Right common carotid artery plus branches (tissue), 1 donor: ENCODE data around the gene RNF39.

- PRO-cap: bidirectional peak, plus-strand start at chr6:30006601, minus-strand start at chr6:30006402; bidirectional peak, plus-strand start at chr6:30007013, minus-strand start at chr6:30006870
Observed at GRCh38 chr6:30006189-30007075, 54.6 kb upstream of the POLR1H start.

DNA sequence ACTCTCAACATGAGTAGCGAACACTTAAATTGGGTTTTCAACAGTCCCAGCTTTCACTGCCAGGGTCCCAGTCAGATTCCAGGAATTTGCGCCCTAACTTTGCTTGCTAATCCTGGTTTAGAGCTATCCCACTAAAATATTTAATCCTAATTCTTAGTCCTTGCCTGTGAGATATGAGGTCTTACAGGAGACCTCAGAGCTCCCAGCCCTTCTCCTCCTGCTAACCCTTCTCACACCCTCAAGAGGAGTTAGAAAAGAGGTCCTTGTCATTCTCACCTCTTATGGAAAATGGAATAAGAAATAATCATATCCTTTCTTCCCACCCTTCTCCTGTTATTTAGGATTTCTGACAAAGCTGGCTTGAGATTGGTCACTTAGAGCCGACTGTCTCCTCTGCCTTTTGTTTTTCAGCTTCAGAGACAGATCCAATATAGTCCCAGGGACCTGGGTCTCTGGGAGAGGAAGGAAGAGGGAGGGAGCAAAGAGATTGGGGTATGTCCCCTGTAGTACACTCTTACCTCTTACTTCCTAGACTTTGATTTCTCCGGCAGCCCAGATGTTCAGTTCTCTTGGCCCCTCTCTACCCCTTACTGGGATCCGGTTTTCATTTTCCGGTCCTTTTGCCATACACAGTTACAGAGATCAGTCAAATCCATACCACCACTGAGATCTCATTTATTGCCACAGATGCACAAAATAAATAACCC lies 2.8 kb downstream of the PPP1R11 start:
- PRO-cap: no peak

DNA sequence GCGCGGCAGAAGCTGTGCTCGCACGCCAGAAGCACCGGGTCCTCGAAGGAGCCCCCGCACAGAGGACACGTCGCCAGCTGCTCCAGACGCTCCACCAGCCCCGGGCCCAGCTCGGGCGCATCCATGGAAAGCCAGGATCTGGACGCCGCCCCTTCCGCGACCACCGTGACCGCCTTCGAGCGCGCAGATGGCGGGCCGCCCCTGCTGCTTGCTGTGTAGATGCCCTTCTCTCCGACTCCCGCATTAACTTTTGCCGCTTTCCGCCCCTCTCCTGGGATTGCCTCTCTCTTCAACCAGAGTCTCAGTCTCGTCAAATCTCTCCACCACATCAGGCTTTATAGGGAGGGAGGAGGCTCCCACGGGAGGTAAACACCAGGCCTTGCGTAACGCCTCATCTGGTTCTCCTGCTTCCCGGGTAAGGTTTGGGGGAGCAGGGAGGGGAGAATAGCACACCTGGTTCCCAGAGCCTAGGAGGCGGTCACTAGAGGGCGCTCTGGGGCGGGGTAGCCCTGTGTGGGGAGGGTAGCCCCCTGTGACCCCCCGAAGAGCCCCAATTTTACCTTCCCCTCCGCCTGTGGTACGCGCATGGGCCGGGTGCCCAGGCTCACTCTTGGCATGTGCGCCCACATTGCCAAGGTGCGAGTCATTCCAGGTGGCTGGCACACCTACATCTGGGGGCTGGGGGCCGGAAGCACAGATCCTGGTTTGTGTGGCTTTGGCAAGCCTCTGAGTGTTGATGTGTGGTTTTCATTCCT lies at the start of gene RNF39:
Gene RNF39, minus strand, starts transcription at position 309 of the 755 bp plus-strand sequence.
- PRO-cap: no peak

DNA sequence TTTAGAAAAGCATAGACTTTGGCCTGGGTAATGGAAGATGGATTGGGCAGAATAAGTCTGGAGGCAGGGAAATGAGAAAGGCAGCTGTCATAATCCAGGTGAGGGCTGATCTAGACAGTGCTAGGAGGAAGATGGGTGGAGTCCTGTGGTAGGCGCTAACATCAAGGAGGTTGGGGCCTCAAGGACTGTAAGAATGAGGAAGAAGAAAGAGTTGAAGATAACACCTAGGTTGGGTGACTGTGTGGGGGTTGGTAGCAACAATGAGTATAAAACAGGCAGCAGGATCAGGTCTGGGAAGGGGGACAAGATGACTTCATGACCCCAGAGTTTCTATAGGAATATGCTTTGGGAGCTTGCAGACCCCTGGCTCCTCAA lies 15.0 kb downstream of the TRIM31 start:
- PRO-cap: no peak

GRCh38 chr6:30122420-30122753 lies 9.5 kb upstream of the TRIM31 start:
- PRO-cap: no peak

DNA sequence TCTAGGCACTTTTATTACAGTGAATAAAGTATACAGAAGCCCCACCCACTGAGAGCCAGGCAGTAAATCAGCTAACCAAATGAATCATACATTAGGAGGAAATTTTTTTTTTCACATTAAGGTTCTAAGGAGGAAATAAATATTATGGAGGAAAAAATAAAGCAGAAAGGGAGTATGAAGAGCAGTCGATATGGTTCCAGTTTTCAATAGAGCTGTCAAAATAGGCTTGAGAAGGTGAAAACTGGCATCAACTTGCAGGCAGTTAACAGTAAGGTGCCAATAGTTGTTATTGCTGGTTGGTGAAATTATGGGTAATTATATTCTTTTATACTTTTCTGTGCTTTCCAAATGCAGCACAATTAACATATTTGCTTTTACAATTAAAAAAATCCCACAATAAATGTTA lies 9.9 kb upstream of the TRIM31 start:
- PRO-cap: no peak

DNA sequence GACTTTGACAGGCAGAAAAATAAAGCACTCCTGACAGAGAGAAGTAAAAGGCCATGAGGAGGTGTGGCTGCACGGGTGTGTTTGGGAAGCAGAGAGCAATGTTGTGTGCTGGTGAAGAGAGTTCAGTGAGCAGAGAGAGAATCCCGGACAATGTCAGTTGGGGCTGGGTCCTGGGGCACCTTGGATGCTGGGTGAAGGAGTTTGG lies 7.9 kb downstream of the TRIM40 start:
- PRO-cap: no peak

DNA sequence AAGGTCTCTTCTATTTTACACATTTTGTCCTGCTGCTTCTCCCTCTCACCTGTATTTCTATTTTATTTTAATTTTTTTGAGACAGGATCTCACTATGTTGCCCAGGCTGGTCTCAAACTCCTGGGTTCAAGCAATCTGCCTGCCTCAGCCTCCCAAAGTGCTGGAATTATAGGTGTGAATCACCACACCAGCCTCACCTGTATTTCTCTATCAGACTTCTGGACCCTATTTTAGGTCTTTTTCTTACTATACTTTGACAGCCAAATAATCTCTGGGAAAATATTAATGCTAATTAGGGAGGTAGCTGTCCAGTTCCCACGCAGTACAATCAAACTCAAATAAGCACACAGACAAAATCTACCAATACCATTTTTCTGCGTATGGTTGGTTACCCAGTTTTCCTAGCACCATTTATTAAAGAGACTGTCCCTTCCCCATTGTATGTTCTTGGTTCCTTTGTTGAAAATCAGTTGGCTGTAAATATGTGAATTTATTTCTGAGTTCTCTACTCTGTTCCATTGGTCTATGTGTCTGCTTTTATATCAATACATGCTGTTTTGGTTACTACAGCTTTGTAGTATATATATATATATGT lies 20.6 kb downstream of the TRIM26 start:
- PRO-cap: no peak

DNA sequence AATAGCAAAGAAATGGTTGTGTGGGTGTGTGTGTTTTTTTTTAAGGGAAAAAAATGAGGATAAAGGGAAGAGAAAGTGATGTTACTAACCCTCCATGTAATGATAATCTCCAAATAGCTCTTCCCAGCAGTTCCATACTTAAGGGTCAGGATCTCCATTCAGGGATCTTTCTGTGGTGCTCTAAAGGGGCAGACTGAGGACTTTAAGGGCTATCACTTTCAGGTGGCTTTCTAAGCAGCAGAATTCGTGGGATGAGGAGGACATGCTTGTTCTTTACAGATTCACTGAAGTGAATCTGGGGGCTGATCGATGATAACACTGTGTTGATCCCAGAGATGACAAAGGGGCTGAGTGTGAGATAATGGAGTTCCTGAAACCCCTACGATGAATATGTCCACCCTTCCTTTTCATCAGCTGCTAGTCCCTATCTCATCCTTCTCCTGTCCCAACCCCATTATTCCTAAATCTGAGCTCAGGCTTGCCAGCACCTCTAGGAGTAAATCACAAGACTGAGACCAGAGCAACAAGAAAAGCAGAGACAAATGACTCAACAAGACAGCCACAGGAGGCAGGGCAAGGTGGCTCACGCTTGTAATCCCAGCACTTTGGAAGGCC lies 16.8 kb upstream of the TRIM39 start:
- PRO-cap: no peak

- PRO-cap: no peak
Observed at GRCh38 chr6:30344047-30344557, 854 bp upstream of the RPP21 start.

DNA sequence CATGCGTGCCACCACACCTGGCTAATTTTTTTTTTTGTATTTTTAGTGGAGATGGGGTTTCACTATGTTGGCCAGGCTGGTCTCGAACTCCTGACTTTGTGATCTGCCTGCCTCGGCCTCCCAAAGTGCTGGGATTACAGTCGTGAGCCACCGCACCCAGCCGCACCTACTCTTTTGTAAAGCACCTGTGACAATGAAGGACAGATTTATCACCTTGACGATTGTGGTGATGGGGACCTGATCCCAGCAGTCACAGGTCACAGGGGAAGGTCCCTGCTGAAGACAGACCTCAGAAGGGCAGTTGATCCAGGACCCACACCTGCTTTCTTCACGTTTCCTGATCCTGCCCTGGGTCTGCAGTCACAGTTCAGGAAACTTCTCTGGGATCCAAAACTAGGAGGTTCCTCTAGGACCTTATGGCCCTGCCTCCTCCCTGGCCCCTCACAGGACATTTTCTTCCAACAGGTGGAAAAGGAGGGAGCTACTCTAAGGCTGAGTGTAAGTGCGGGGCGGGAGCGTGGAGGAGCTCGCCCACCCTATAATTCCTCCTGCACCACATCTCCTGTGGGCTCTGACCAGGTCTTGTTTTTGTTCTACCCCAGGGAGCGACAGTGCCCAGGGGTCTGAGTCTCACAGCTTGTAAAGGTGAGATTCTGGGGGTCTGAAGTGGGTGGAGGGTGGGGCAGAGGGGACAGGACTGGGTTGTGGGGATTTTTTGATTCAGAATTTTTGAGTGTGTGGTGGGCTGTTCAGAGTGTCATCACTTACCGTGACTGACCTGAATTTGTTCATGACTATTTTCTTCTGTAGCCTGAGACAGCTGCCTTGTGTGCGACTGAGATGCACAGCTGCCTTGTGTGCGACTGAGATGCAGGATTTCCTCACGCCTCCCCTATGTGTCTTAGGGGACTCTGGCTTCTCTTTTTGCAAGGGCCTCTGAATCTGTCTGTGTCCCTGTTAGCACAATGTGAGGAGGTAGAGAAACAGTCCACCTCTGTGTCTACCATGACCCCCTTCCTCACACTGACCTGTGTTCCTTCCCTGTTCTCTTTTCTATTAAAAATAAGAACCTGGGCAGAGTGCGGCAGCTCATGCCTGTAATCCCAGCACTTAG lies 3.0 kb downstream of the HLA-E start:
- PRO-cap: no peak

GRCh38 chr6:30493500-30494599 lies 4.5 kb downstream of the HLA-E start:
- PRO-cap: no peak

GRCh38 chr6:30508473-30508846 lies 19.2 kb downstream of the HLA-E start:
- PRO-cap: no peak

- PRO-cap: no peak
Observed at GRCh38 chr6:30535193-30535392, 21.2 kb downstream of the GNL1 start.

- PRO-cap: no peak
Observed at GRCh38 chr6:30542869-30543455, 13.3 kb downstream of the GNL1 start.

GRCh38 chr6:30572945-30573797 lies 1.9 kb downstream of the ABCF1 start:
- PRO-cap: no peak

DNA sequence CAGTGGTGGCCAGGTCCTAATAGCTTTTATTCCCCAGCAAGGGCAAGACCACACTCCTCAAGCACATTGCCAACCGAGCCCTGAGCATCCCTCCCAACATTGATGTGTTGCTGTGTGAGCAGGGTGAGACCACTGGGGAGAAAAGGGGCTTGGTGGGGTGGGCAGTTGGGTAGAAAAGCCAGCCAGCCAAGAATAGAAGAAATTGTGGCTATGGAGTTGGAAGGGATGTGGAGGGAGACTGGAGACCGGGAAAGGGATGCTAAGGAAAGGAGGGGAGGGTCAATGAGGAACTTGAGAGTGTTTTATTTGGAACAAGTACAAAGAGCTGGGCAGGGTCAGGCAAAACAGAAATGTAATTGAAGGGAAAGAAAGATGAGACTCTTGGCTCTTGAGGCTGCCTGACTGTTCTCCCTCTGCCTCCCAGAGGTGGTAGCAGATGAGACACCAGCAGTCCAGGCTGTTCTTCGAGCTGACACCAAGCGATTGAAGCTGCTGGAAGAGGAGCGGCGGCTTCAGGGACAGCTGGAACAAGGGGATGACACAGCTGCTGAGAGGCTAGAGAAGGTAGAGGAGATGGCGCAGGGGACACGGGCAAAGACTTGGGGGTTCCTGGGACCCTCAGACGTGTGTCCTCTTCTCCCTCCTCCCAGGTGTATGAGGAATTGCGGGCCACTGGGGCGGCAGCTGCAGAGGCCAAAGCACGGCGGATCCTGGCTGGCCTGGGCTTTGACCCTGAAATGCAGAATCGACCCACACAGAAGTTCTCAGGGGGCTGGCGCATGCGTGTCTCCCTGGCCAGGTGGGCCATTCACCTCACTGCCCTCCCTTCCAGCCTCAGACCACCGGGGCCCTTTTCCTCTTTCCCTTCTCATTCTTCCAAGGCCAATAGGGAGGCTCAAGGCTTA lies 12.8 kb downstream of the ABCF1 start:
- PRO-cap: no peak

DNA sequence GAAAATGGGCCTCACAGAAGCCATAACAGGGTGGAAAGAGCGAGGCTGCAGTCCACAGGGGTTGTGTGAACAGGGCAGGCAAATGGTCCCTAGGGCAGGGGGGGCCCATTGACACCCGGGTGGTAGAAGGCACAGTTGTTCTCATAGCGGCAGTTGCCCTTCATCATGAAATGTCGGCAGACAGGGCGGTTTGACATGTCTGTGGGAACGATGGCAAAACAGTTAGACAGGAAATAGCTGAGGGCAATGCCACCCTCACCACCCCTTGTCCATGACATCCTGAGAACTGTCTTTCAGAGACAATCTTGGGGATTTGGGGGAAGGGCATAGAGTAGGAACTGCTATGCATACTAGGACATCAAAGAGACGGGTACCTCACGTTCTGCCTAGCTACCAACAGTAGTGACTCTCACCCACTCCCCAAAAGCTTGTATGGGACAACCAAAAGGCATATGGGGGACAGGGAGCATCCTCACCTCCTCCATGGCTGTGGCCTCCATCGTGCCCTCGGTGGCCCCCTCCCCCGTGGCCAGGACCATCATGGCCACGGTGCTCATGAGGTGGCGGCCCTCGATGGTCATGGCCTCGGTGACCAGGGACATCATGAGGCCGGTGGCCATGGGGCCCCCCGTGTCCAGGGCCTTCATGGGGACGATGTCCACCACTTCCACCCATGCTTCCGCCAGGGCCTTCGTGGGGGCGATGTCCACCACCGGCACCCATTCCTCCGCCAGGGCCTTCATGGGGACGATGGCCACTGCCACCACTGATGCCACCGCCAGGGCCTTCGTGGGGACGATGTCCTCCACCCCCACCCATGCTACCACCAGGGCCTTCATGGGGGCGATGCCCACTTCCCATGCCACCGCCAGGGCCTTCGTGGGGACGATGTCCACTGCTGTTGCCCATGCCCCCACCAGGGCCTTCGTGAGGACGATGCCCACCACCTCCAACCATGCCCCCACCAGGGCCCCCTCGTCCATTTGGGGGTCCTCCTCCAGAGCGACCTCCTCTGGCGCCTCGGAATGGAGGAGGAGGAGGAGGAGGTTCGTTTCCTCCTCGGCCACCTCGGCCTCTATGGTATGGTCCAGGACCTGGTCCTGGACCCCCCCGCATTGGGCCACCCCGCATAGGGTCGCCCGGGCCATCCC lies 15.2 kb downstream of the PPP1R10 start:
- PRO-cap: no peak

GRCh38 chr6:30652712-30653888 lies 6.2 kb downstream of the C6orf136 start:
- PRO-cap: no peak

- PRO-cap: no peak
Observed at GRCh38 chr6:30722219-30723432, 2.5 kb downstream of the TUBB start.